Umbilical cord (tissue), 2 donors: Measurements from ENCODE around the gene THSD4.

GRCh38 chr15:70078561-70079667 is 18.8 kb downstream of the TLE3 start:
- RAMPAGE, long total RNA = no peak

DNA sequence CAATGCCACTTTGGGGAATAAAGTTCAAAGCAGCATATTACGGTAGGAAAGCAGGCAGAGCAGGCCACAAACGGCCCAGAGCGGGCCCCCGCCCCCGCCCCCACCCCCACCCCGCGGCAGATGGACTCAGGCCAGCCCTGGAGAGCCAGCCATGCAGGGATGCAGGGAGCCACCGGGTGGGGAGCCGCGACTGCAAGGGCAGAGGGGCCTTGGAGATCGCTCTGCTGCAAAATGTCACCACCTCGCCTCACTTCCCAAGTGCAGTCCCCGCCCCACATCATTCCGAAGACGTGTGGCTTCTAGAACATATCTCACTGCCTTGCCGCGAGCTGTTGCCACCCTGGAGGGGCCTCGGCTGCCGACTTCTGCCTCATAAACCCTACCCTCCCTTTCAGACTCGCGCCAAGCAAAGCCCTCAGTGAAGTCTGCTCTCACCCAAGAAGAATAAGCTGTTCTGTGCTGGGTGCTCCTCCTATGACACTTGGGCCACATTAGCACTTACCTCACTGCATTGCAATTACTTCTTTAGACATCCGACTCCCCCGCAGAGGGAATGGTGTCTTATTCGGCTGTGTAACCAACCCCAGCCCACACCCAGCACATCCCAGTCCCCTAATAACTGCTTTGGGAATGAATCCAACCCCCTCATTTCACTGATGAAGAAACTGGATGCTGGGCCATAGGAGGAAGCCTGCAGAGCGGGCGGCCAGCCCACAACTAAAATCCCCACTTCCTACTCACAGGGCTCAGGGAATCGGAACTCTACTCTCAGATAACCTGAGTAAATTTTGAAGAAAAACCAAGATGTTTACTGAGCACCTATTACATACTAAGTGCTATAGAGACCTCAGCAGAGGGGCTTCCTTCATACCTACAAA is 8.7 kb downstream of the TLE3 start:
- RAMPAGE, long total RNA = no peak

- RAMPAGE, long total RNA = no peak
These were observed 4.3 kb downstream of the TLE3 start for GRCh38 chr15:70093076-70094163.

DNA sequence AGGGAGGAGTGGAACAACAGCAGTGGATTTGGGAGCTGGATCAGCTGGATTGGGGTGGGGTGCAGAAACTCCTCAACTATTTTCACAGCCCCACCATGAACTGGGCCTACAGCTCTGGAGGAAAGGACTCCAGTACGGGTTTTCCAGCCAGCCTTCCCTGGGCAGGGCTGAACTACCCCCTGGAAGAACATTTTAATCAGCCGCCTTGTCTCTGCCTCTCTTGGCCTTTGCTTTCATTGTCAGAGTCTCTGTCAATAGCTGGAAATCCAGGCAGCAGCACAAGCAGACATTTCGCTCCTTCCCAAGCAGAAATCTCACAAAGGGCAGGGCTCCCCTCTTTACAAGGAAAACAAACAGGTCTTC is 13.6 kb upstream of the TLE3 start:
- RAMPAGE, long total RNA = no peak

DNA sequence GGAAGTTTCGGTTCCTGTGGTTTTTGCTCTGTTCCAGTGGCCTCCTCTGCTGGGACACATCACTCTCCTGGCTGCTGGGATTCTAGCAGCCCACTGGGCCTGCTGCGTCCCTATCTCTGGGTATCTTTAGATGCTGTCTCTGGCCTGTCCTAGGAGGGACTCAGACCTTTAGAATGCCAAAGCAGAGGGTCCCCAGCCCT is 148.3 kb upstream of the TLE3 start:
- RAMPAGE, long total RNA = no peak

DNA sequence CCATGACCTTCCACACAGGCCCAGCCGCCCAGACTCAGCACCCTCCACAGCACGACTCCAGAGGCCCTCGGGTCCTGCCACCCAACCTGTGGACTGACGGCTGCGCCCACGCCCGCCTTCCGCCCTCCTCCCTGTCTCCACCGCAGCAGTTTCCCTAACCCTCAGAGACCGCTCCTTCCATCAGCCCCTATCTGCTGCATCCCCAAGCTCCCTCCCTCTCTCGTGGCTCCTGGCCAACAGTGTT is 168.6 kb upstream of the TLE3 start:
- RAMPAGE, long total RNA = no peak

DNA sequence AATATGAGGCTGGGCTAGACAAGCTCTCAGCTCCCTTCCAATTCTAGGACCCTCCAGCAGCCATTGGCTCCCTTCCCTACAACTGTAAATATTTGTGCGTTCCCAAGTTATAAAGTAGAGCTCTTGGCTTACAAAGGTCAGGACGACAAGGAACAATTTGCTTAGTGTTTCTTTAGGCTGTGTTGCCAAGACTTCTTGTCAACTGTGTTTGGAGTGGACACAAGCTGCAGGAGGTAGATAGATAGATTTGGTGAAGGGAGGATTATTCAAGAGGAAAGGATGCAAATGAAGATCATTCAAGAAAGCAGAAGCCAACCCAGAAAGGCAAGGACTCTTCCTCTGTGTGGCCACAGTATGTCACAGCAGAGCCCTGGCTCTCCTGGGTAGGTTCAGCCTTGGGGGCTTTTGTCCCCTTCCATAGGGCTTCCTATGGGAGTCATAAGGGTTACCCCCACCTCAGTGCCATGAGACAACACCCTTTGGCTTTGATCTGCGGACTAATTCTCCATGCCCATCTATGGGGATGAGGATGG is 223.7 kb upstream of the TLE3 start:
- RAMPAGE, long total RNA = no peak

- RAMPAGE, long total RNA = no peak
These were observed 226.6 kb upstream of the TLE3 start for GRCh38 chr15:70324259-70324818.

DNA sequence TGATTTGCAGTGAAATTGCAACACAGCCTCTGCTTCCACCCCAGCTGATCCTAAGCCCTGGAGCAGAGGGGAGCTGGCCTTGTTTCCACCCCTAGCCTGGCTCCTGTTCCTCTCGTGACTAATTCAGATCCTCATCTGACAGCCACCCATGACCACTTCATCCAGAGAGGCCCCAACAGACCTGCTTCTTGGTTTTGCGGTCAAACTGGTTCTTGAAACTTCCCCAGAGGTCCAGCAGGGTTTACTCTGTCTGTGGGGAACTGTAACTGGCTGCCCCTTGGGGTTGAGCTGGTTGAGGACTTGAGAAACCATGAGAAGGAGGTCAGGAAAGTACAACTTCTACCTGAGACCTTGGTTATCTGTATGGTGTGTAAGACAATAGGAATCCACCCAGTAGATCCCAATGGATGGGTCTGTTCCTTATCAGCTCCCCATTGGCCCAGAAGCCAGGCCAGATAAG is 300.2 kb downstream of the UACA start:
- RAMPAGE, long total RNA = no peak

DNA sequence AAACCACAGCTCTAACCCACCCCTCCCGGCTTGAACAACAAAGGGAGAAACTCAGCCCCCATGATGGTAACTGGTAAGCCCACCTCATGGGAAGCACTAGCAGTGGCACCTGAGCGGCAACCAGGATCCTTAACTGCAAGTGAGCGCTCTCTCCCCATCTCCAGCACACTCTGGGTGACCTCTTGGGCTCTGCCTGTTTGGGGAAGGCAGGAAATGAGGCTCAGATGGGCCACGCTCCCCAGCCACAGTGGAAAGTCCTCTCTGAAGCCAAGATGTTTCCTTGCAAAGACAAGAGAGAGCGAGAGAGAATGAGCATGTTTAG is 289.1 kb downstream of the UACA start:
- RAMPAGE, long total RNA = no peak

GRCh38 chr15:70494569-70495165 is 268.7 kb downstream of the UACA start:
- RAMPAGE, long total RNA = no peak

DNA sequence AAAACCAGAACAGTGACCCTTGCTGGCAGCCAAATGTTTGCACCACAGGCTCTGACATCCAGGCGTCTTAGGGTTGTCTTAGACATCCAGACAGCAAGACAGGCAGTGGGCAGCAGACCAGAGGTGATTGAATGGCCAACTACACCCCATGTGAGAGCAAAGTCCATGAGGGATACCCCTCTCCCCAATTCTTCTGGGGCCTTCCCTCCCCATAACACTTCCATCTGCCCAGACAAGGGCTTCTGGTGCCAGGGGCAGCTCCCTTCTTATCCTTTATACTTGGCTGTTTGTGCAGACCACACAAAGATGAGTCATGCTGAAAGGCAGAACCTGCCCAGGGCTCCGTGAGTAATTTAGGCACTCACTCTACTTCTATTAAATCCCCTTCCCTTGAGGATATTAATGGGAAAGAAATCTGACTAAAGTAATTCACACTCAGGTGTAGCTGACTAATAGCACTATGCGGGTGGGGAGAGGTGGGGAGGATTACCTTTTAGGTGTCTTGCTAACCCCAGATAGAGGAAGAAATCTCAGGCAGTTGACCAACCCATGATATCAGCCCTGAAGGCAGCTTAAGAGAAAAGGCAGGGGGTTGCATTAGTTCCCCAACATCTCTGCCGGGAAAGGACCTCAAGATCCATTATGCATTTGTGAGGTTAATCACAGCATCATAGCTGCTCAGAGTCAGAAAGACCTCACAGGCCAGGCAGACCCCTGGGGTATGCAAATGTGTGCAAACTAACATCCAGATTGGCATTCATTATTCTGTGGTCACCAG is 257.8 kb downstream of the UACA start:
- RAMPAGE, long total RNA = no peak

- RAMPAGE, long total RNA = no peak
These were observed 23.4 kb downstream of the UACA start for GRCh38 chr15:70740009-70740390.

GRCh38 chr15:70794885-70795127 is 31.4 kb upstream of the UACA start:
- RAMPAGE, long total RNA = no peak

DNA sequence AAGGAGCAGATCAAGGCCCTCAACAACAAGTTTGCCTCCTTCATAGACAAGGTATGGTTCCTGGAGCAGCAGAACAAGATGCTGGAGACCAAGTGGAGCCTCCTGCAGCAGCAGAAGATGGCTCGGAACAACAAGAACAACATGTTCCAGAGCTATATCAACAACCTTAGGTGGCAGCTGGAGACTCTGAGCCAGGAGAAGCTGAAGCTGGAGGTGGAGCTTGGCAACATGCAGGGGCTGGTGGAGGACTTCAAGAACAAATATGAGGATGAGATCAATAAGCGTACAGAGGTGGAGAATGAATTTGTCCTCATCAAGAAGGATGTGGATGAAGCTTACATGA is 5.0 kb upstream of the LARP6 start:
- RAMPAGE, long total RNA = no peak

DNA sequence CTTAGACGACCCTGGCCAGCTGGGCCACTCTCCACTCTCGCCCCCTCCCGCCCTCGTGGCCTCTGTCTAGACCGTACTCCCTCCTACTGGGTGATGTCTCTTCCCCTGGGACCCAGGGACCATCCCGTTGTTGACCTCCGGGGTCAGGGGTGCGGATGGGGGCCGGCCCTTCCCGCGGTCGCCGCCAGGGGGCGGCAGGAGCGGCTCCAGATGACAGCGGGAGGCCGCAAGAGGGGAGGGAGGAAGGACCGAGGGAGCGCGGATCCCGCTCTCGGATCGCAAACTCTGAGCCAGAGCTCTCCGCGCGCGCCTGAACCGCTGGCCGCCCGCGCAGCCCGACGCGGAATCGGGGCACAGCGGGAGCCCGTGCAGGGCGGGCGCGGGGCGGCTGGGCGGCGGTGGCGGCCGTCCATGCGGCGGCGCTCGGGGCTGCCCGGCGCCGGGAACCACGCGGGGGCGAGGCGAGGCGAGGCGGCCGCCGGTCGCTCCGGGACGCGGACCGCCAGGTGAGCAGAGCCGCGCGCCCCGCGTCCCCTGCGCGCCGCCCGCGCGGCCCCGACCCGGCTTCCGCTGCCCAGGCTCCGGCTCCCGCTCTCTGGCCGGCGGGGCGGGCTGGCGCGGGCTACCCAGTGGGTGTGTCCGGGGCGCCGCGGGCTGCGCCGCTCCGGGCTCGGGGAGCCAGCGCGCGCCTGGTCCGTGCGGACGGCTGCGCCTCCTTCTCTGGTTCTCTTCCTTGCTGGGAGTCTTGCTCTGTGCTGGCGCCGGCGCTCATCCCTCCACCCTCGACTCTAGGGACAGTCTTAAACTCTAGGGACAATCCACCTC is at the start of gene THSD4:
THSD4 (plus strand) TSS at position 279 of the 825 bp plus-strand sequence.
- RAMPAGE, long total RNA = no peak

- RAMPAGE, long total RNA = no peak
These were observed 59.2 kb downstream of the THSD4 start for GRCh38 chr15:71174342-71175024.

DNA sequence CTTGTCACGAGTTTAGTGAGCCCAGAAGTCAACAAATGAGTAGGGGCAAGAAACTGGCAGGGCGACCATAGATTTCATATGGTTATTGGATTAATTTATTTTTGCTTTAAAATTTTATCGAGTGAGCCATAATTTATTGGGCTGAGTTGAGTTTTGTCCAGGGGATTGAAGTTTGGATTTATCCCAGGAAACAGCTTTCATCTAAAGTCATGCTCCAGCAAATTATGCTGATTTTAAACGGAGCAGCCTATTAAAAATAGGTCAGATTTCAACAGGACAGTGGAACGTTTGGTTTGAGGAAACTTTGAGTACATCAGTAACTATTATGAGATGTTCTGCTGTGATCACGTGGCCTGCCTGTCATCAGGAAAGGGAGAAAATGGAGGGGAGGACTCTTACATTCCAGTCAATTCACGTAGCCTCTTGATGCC is 163.5 kb downstream of the THSD4 start:
- RAMPAGE, long total RNA = no peak

DNA sequence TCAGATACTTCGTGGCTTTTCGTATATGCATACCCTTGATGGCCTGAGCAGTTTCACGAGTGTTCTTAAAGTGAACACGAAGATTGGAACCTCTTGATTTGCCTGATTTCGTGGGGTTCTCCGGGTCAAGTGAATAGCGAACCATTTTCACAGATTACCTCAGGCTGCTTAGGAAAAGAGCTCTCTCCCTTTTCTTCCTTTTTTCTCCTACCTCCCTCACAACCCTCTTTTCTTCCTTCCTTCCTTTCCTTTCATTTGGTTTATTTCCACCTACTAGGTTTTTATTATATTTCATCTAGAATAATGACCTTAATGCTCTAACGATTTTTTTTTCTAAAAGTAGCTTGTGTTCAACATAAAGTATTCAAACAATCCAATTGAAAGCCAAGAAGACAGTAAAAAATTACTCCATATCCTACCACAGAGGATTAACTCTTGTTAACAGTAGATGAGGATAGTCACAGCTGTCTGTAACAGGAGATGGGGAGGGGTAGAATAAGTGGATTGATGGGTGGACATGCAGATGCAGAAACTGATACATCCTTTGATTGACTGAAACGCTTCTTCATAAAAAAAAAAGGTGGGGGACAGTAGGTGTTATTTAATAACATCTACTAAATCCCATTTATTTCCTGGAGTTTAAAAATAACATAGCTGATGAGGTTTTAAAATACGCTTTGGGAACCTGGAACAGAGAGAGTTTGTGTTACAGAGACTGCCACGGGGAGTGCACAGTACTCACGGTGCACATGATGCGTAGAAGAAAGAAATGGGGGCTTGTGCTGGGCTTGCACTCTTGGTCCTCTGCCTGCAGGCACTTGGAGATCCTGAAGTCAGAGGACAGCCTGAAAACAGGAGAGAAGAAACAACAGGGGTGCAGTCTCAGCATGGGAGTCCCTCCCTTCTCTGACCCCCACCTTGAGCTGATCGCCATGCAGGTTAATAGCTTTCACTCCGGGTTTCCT is 226.6 kb downstream of the THSD4 start:
- RAMPAGE, long total RNA = no peak

DNA sequence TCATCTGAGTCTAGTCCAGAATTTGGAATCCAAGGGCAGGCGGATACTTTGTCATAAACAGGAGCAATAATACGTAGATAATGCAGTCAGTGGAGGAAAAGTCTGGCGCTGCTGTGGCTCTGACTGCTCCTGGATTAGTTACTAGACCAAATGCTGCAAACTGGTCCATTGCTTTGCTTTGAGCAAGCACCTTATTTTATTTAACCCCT is 285.1 kb downstream of the THSD4 start:
- RAMPAGE, long total RNA = no peak